Astrocyte (in vitro differentiated cells and primary cell): ENCODE data around the gene MTPN.

DNA sequence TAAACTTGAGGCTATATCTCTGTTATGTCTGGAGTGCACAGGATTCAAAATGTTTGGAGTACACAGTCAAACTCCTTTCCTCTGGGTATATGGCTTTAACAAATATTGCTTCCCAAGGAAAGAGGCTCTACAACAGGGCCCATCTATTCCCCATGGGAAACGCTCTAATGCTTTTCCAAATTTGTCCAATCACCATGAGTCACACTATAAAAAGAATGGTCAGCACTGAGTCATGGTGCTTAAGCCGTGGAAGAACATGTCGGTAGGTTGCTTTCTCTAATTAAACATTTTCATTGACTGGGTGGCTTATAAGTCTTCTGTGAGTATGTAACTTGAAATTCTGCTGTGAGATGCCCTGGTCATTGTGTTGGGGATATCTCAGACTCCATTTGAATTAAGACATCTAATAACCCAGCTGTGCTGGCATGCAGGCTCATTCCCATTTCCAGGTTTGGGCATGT is 11.5 kb upstream of the AKR1B10 start:
- PRO-cap, result no peak
- RRBS, 2 experiments, result no CpG with 5 or more reads among the region's 3 CpGs

DNA sequence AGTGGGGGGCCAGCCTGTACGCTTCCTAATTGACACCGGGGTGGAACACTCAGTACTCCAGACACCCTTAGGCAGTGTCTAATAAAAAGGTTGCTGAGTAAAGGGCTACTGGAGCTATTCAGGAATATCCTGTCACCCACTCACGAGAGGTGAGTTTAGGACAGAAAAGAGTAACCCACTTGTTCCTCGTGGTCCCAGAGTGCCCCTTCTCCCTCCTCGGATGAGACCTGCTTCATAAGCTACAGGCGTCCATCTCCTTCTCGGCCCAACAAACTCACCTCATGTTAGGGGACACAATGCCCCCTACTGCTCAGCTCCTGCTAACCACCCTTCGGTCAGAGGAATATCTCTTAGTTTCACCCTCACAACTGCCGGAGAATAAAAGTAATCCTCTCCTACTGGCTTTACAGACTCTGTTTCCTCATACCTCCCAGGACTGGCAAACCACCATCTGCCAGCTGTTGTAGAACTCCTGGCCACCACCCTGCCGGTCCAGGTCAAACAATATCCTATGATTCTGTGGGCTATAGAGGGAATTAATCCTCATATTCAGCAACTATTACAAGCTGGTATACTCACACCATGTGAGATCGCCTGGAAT is 3.1 kb downstream of the AKR1B15 start:
- PRO-cap, result no peak
- RRBS, 2 experiments, result 93 to 100% methylated on average over 1 of the region's 11 CpGs

DNA sequence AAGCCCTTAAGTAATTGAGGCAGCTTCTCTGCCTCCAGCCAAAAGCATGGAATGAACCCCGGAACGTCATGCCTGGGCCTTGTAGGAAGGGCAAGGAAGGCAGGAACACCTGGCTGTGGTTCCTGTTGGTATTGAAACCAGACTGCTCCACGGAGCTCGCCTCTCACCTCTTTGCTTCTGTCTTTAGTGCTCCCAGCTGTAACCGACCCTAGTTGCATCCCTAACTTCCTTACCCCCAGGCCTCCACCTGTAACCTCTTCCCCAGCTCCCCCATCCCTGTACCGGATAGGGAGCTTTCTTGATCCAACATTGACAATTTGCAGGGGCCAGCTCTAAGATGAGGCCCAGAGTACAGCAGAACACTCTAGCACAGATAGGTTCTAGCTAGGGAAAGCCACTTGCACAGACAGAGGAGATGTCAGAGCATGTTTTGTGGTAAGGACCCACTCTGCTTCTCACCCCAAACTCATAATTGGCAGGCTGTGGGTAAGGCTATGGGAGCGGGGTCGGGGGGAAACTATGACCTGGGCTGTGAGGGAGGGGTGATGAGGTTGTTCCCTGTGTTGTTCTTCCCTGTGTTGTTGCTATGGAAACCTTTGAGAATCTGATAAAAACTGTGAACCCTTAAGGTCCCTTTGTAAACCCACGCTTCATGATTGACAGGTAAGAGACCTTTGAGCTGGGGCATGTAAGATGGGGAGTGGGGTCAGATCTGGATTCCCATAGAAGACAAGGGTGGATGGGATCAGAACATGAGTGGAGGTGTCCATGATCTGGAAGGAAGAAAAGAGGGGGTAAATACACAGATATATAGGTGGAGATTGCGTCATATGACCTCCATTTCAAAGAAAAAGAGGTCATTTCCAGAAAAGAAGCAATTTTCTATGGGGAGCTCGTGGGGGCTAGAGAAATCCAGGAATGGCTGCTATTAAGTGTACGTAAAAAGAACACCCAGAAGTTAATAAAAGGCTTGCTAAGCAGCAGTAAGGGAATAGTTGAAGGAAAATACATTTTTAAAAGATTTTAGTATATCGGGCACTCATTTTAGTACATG is 3.9 kb downstream of the CALD1 start:
- PRO-cap, result bidirectional peak, plus-strand start at position 670 of the sequence, minus-strand start at position 468 of the sequence; bidirectional peak, plus-strand start at position 809 of the sequence, minus-strand start at position 780 of the sequence
- RRBS, 2 experiments, result no CpG with 5 or more reads among the region's 13 CpGs

DNA sequence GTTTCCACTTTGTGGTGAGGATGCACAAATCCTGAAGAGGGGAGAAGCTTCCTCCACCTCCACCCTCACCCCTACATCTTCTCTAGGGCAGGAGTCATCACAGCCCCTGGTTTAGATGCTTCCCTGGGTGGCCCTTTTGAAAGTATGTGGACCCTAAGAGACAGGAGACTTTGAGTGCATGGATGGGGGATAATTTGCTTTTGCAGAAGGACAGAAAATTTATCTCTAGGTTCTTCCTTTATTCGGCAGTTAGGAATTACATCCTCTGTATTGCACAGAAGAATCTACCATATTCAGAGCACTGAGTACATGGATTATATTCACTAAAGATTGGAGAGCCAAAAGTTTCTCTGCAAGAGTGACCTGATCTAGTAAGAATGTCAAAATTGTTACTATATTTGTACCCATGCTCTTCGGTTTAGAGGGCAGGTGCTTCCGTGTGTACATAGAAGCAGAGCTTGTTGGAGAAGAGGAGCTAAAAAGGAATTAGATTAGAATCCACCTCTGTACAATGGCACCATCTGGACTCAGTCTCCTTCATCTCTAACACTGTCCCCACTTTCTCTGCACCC is 8.1 kb downstream of the CALD1 start:
- PRO-cap, result no peak
- RRBS, 2 experiments, result no CpG with 5 or more reads among the region's 3 CpGs

DNA sequence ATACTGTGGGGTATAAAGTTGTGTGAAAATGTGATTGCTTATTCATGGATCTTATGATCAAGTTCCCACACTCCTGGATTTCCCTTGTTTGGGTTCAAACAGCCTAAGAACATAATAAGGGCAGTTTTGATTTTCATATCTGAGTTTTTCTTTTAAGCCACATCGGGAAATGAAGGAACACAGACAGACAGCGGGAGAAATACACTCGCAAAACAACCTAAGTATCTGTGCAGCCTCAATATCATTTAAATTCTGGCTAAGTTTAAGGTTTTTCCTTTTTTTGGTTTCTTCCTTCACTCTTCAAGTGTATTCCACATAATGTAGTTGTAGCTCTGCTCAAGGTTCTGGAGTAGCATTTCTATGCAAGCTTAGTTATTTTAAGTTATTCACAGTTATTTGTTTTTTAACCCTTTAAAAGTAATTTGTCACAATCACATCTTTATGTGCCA is 53.1 kb downstream of the CALD1 start:
- PRO-cap, result no peak
- RRBS, 2 experiments, result no CpG with 5 or more reads among the region's 3 CpGs

GRCh38 chr7:134890641-134891027 is 95.7 kb upstream of the AGBL3 start:
- PRO-cap, result no peak
- RRBS, 2 experiments, result no CpG with 5 or more reads among the region's 2 CpGs

DNA sequence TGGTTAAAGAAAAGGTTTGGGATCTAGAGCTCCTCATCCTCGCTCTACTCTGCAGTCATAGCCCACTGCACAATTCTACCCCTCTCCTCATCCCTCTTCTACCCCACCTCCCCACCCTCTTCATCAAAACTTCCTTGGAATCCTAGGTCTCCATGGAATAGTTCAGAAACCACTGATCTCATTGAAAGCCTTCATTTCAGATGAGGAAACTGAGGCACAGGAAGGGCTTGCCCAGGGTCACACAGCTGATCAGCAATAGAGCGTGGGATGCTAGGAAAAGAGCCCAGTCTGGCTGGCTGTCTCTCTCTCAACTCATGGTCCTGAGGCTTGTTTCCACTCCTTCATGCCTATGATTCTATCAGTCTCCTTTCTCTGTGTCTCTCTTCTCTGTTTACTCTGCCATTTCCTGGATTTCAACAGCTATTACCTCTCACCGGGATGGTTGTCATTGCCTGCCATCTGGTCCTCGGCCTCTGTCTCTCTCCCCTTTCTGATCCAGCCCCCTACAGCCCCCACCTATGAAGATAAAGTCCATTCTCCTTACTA is 93.5 kb upstream of the AGBL3 start:
- PRO-cap, result no peak
- RRBS, 2 experiments, result no CpG with 5 or more reads among the region's 4 CpGs

DNA sequence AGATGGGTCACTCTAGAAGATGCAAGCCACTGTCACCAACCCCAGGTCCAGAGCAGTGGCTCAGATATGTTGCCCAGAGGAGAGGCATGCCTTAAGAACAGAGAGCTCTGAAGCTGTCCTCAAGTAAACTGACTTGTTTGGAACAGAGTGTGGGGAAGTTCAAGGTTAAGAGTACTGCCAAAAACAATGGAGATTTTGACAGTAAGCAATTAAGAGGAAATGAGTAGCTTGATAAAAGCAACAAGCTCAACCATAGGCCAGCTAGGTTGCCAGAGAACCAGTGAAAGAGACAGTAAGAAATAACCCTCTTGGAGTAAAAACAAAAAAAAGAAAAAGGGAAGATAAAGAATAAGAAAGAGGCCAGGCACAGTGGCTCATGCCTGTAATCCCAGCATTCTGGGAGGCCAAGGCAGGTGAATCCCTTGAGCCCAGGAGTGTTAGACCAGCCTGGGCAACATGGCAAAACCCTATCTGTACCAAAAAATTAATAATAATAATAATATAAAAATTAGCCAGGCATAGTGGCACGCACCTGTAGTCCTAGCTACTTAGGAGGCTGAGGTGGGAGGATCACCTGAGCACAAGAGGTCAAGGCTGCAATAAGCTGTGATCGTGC is 3.5 kb upstream of the TMEM140 start:
- PRO-cap, result no peak
- RRBS, 2 experiments, result no CpG with 5 or more reads among the region's 2 CpGs

DNA sequence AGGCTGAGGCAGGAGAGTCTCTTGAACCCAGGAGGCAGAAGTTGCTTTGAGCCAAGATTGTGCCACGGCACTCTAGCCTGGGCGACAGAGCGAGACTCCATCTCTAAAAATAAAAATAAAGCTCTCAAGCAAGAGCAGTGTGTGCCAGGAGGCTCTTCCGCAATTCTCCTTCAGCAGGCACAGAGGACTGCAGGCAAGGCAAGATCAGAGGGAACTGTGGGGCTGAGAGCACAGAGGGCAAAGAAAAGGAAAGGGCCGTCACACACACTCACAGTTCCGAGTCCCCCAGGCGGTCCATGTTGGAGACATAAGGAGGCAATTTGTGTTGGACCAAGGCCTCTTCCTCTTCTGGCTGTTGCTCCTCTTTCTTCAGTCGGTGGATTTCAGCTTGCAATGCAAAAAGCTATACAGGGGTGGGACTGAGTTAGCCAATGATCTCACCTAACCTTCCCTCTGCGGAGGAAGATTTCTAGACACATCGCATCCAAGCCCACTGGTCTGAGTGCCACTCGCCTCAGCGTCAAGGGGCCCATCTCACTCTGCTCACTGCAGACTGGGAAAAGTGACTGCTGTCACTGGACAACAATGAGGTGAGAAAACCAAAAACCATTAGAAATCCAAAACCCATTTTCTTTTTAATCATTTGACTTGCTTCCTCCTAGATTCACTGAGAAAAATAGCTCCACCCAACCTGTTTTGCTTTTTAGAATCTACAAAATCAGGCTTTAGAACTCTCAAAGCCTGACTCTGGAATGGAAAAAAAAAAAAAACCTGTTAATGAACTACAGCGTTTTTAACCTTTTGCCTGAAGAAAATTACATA is 5.5 kb downstream of the WDR91 start:
- PRO-cap, result no peak
- RRBS, 2 experiments, result no CpG with 5 or more reads among the region's 13 CpGs

- PRO-cap, result no peak
- RRBS, 2 experiments, result no CpG with 5 or more reads among the region's 12 CpGs
These were observed 2.9 kb downstream of the WDR91 start for GRCh38 chr7:135207923-135209252.

- PRO-cap, result no peak
- RRBS, 2 experiments, result no CpG with 5 or more reads among the region's 19 CpGs
These were observed 877 bp upstream of the WDR91 start for GRCh38 chr7:135212199-135212606.

- PRO-cap, result no peak
- RRBS, 2 experiments, result no CpG with 5 or more reads among the region's 9 CpGs
These were observed 24.5 kb upstream of the STMP1 start for GRCh38 chr7:135637603-135638421.

- PRO-cap, result no peak
- RRBS, 2 experiments, result no CpG with 5 or more reads among the region's 10 CpGs
These were observed 13.3 kb upstream of the FAM180A start for GRCh38 chr7:135761800-135762473.

DNA sequence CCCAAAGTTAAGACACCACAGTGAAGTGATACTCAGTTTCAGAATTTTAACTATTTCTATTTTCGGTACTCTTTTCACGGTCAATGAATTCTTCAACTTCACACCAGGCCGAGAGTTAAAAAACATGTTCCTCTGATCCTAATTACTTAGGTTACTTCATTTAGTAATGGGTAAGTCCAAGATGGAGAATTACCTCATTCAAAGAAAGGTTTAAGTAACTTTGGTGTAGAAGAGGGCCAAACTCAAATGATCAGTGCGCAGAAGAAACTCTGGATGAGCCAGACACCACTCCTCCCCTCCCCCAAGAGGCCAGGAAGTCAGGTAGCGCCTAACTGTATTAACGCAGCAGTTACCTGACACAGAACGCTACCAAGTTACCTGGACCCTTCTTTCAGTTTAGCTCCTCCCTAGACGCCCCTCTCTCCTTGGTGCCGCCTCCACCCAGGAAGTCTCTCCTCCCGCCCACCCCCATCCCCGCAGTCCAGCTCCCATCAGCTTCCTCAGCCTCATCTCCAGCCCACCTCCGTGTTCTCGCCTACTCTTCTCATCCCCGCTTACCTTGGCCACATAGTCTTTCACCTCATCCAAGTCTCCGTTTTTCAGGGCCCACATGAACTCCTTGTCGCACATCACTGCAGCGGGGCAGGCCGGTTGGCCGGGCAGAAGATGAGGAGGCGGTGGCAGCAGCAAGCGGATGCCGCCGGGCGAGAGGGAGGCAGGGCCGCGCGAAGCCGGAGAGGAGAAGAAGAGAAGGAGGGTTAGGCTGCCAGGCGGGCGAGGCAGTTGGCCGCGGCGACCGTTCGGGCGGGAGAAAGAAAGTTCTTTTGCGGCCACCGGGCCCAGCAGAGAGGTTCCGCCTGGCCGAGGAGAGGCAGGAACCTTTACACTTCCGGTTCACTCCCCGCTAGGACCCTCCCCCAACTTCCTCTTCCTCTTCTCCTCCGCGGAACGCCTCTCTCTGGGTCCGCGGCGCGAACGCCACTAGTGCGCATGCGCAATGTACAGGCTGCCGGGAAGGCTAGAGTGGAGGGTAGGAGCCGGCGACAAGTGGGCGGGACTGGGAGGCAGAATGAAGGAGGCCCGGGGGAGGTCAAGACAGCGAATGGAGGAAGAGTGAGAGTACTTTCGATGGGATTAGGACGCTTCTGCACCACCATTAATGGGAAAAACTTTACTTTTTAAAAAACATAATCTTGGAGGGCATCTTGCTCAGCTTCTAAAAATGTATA is at the start of gene MTPN:
TSS of gene MTPN (minus strand) at position 889 of the 1,229 bp plus-strand sequence.
- PRO-cap, result no peak
- RRBS, 2 experiments, result 2 to 3% methylated on average over 10 to 21 of the region's 60 CpGs

GRCh38 chr7:137661580-137662035 is 185.2 kb downstream of the DGKI start:
- PRO-cap, result no peak
- RRBS, 2 experiments, result no CpG with 5 or more reads among the region's 5 CpGs

DNA sequence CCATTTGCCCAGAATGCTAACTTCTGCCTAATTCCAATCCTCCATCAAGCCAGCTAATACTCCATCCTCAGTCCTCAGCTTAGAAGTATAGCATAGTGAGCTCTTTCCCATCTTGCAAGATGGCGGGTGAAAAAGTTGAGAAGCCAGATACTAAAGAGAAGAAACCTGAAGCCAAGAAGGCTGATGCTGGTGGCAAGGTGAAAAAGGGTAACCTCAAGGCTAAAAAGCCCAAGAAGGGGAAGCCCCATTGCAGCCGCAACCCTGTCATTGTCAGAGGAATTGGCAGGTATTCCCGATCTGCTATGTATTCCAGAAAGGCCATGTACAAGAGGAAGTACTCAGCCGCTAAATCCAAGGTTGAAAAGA is 124.9 kb downstream of the DGKI start:
- PRO-cap, result no peak
- RRBS, 2 experiments, result no CpG with 5 or more reads among the region's 4 CpGs

DNA sequence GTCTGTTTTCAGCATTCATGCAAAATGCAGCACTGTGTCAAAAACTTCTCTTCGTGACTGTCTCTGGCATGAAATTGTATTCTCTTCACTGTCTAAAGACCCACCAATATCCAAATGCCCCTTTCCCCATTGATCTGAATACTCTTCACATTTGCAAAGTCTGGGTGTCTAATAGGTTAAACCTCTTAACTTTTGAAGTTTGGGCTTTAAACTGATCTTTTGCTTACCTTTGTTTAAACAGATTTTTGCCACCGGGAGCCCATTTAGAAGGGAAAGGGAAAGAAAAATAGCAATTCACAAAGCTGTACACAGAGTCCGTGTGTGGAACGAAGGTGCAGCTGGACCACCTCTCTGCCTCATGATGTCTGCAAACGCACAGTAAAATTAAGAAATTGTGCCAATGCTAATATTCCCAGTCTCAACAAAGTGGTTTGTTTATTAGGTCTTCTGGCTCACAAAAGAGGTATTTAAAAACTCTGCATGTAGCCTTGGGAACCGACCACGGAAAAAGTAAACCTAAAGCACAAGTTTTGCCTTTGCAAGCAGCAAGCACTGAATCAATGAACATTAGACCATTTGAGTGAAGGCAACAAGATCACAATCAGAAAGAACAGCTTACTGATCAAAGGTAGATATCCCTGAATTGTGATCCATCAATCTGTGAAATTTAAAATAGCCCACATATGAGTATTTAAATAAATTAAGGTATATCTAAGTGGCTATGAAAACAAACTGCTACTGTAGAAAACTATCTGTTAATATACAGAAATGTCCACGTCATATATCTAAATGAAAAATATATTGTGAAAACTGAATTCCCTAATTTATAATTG is 57.7 kb downstream of the CREB3L2 start:
- PRO-cap, result no peak
- RRBS, 2 experiments, result no CpG with 5 or more reads among the region's 8 CpGs

- PRO-cap, result no peak
- RRBS, 2 experiments, result no CpG with 5 or more reads among the region's 3 CpGs
These were observed 110.8 kb downstream of the AKR1D1 start for GRCh38 chr7:138187142-138187461.

GRCh38 chr7:138316408-138316777 is 143.7 kb upstream of the TRIM24 start:
- PRO-cap, result no peak
- RRBS, 2 experiments, result no CpG with 5 or more reads among the region's 2 CpGs

GRCh38 chr7:138752267-138753038 is 45.3 kb upstream of the TMEM213 start:
- PRO-cap, result no peak
- RRBS, 2 experiments, result no CpG with 5 or more reads among the region's 17 CpGs